Neuron (in vitro differentiated cells): ENCODE measurements around a stretch of chr10.

DNA sequence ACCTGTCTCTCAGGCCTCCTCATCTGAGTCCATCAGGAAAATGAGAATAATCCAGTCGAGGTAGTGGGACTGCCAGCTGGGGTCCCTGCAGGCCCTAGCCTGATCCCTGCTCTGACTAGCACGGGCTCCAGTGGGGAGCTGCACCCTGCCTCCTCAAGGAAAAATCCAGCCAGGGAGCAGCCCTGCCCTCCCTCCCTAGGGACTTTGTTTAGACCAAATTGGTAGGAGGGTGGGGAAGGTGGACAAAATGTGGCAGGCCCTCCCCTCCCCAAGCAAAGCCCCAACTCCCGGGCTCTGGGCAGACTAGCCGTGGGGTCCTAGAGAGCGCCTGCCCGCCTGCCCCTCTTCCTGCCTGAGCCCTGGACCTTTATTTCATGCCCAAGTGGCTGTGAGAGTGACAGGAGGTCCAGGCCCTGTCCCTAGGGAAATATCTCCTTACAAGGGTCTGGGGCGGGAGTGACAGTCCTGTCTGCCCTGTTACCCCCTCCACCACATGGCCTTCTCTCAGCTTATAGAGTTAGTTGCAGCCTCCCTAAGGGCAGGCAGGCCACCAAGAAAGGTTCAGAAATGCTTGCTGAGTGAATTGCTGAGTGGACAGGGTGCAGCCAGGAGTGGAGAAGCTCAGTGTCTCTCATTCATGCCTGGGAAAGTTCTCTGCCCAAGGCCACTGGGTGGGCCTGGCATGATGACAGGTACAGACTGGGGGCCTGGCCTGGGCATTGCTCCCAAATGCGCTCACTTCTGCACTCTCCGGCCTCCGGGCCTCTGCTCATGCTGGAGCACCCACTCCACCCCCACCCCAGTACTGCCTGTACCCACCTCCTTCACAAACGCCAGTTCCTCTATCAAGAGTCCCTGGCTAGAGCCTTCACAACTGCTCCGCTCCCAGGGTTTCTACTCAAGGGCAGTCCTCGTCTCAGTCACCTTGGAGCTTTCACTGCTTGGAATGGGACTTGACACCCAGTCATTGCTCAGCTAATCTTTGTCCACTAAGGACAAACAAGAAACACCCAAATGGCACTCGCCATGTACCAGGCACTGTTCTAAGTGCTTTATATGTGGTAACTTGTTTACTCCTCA, 25.2 kb downstream of the DNAJB12 start:
- PRO-cap, result no peak

GRCh38 chr10:72336092-72337090, 18.3 kb downstream of the DNAJB12 start:
- PRO-cap, result no peak

GRCh38 chr10:72344954-72345170, 9.9 kb downstream of the DNAJB12 start:
- PRO-cap, result no peak

DNA sequence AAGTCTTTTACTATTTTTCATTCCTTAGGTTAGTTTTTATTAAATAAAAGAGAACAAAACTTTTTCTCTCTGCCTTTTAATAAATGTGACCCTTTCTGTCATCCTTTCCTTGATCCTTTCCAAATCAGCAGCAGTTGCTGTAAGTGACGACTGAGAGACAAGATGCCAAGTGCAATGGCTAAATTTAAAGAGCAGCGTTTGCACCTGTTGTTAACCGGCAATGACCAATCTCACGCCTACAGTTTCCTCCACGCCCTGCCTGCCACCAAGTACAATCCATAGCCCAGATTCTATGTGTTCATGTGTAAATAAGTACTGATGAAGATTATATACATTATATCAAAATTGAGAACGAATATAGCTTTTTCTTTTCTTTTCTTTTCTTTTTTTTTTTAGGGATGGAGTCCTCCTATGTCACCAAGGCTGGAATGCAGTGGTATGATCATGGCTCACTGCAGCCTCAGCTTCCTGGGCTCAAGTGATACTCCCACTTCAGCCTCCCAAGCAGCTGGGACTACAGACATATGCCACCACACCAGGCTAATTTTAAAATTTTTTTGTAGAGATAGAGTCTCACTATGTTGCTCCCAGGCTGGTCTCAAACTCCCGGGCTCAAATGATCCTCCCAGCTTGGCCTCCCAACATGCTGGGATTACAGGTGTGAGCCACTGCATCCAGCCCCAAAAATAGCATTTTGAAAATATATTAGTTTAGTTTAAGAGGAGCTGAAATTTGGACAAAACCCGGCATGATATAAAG, 6.5 kb upstream of the MCU start:
- PRO-cap, result no peak

DNA sequence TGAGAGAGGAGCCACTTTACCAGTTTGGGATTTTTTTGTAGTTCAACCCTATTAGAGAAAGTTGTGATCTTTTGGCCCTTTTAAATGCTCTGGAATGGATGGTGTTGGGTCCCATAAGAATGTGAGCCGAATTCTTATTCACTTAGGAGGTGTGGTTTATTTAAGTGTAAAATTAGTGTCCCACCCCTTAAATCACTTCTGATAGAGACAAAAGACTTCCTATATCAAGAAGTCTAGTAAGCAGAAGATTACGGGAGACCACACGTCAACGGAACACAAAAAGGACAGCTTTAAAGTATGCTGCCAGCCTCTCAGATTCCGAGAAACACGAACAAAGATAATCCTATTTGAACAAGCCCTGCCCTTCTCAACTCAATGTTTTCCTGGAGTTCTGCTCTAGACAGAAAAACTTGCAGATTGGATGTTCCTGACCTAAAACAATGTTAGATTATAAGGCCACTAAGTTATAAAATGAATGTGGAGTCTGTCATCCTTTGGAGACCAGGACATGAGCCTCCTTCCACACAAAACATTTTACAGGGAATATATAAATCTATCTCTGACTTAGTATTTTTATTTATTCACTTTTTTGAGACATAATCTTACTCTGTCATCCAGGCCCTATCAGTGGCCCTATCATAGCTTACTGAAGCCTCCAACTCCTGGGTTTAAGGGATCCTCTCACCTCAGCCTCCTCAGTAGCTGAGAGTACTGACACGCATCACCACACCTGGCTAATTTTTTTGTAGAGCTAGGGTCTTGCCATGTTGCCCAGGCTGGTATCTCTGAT, 4.8 kb upstream of the MCU start:
- PRO-cap, result no peak

DNA sequence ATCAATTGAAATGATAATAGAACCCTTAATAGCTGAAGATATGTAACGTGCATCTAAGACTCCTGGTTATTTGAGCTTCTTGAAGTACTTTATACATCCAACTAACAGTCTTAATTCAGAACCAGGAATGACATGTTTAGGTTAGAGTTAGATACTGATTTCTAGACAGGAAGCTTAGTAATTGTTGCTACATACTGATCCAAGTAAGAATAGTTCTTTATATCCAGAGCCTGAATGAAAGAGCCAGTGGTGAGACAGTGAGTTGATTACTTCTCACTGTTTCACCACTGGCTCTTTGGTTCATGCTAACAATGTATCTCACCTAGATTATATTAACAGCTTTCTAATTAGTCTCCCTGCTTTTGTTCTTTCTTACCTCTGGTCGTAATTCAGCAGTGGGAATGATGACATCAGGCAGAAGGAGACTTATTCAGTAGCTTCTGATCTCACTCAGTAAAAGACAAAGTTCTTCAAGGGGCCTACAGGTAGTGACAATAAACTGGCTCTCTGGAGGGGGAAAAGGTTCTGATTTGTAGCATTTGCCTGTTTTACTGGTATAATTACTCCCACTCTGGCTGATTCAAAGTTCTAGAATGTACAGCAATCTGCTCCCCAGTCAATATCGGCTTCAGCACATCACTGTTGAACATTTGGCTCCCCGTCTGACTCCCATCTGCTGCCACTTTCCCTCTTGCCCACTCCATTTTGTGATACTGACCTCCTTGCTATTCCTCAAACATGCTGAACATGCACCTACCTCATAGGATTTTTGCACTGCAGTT, 29.0 kb downstream of the MCU start:
- PRO-cap, result bidirectional peak, plus-strand start at position 703 of the sequence, minus-strand start at position 644 of the sequence

DNA sequence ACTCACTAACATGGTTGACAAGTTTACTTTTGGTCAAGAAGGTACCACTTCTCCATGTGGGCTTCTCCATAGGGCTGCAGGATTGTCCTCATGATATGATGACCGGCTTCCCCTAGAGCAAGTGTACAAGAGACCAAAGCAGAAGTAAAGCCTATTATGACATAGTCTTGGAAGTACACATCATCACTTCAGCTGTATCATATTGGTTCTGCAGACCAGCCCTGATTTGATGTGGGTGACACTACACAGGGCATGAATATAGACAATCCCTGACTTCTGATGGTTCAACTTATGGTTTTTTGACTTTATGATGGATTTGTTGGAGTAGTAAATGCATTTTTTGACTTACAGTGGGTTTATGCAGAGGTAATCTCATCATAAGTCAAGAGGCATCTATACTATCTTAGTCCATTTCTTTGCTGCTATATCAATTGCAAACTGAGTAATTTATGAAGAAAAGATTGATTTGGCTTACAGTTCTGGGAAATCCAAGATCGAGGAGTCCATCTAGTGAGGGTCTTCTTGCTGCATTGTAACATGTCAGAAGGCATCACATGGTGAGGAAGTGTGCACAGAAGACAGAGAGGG, 45.6 kb upstream of the OIT3 start:
- PRO-cap, result no peak

DNA sequence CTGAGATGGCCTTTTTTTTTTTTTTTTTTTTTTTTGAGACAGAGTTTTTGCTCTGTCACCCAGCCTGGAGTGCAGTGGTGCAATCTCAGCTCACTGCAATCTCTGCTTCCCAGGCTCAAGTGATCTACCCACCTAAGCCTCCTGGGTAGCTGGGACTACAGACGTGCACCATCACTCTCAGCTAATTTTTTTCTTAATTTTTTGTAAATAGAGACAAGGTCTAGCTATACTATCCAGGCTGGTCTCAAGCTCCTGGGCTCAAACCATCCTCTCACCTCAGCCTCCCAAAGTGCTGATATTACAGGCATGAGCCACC, 56.9 kb downstream of the P4HA1 start:
- PRO-cap, result no peak

DNA sequence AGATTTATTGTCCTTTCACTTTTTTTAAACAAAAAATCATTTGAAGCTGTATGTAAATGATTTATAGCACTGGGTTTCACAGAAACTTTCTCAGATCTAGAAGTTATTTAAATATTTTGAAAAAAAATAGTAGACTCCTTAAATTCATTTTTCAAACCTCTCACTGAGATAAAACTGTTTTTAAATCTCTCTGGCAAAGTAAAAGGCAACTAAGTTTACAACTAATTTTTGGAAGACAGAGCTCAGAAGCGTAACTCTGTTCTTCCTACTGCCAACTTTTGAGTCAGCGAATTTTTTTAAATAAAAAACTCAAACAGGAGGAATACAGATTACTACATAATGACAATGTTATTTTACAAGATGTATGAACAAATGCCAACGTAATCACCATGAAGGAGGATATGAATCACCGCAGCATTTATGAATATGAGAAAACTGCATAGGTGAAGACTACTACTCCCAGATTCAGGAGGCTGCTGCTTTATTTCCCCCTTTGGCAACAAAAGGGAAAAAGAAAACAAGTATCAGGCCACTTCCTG, 52.4 kb downstream of the P4HA1 start:
- PRO-cap, result no peak

DNA sequence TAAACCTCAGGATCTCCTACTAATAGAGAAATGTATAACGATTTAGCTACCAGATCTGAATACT, 239 bp upstream of the PPP3CB start:
- PRO-cap, result no peak

- PRO-cap, result no peak
Observed at GRCh38 chr10:73575491-73576971, 15.1 kb downstream of the USP54 start.

DNA sequence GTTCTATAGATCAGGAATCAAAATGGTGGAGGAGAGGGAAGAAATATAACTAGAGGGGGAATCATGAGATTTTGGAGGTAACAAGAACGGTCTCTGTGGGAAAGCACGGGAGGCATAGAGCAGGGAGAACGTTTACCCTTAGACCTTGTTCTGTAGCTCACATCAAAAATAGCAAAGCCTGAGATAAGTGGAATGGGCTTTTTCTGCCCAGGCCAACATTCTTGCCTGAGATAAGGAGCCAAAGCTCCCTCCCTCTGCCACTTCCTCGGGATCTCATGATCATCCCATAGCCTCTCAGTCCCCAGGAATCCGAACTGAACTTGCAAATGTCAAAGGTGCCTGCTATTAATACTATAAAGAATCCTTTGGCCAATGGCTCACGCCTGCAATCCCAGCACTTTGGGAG, 4.4 kb downstream of the SYNPO2L start:
- PRO-cap, result no peak

- PRO-cap, result no peak
Observed at GRCh38 chr10:73769534-73769866, 2.6 kb upstream of the FUT11 start.

DNA sequence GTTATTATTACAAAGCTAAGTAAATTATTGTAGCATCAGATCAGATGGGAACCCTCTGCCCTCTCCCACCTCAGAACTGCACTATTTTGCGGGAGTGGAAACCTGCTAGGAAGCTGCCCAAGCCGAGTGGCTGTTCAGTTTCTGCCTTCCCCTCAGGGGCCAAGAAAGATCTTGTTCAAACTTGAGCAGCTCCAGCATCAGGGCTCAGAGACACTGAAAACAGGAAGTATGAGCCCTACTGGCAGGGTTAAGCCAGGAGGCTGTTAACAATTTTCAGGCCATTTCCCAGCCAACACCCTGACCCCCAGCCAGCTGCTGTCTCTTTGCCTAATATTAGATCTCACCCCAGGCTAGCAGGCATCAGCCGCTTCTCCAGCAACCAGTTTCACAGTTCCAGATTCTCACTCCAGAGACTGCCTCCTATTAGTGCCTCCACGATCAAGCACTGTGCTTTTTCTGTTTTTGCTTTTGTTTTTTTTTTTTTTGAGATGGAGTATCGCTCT, 9.2 kb downstream of the PLAU start:
- PRO-cap, result no peak

GRCh38 chr10:73937554-73938177, 26.7 kb downstream of the PLAU start:
- PRO-cap, result no peak

DNA sequence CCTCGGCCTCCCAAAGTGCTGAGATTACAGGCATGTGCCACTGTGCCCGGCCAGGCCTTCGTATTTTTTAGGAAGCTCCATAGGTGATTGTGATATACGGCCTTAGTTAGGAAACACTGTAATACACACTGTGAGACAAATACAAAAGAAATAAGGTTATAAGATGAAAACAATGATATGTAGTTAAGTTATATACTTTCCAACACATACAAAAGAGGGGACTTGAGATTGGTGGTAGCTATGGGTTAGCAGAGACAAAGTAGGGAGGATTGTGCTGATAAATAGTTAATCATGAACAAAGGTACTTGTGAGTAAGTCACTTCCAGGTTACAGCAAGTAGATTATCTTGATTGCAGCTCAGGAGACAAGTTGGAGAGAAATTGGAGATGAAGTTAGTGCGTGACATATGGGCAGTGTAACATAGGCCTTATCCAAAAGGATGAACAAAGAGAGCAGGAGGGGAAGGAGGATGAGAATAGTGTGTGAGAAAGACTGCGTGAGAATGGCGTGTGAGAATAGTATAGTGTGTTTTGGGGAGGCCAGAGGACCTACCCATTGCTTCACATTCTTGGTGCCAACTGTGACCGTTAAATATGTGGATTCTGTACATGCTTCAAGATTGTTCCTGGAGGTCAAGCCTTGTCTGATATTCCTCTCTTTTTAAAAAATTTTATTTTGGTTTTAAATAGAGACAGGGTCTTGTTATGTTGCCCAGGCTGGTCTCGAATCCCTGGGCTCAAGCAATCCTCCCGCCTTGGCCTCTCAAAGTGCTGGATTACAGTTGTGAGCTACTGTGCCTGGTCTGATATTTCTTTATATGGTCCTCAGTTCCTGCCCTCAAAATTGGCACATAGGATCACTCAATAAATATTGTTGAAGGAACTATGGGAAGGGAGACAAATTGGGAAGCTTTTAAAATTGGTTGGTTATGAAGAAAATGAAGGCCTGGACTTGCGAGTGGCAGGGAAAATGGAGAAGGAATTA, 3.0 kb downstream of the VCL start:
- PRO-cap, result no peak

- PRO-cap, result bidirectional peak, plus-strand start at chr10:74177436, minus-strand start at chr10:74177281
Observed at GRCh38 chr10:74177398-74177759, 26.4 kb downstream of the ADK start.

DNA sequence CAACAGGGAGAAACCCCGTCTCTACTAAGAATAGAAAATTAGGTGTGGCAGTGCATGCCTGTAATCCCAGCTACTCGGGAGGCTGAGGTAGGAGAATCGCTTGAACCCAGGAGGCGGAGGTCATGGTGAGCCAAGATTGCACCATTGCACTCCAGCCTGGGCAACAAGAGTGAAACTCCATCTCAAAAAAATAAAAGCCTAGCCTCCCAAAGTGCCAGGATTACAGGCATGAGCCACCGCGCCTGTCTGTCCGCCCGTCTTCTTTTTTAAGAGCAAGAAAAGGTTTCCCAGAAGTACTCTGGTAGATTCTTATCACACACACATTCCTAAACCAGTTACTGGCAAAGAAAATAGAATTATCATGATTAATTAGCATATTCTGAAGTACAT, 86.9 kb downstream of the ADK start:
- PRO-cap, result no peak

DNA sequence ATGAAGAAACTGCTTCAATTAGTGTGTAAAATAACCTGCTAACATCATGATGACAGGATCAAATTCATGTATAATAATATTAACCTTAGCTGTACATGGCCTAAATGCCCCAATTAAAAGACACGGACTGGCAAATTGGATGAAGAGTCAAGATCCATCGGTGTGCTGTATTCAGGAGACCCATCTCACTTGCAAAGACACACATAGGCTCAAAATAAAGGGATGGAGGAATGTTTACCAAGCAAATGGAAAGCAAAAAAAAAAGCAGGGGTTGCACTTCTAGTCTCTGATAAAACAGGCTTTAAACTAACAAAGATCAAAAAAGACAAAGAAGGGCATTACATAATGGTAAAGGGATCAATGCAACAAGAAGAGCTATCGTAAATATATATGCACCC, 198.5 kb downstream of the ADK start:
- PRO-cap, result no peak

DNA sequence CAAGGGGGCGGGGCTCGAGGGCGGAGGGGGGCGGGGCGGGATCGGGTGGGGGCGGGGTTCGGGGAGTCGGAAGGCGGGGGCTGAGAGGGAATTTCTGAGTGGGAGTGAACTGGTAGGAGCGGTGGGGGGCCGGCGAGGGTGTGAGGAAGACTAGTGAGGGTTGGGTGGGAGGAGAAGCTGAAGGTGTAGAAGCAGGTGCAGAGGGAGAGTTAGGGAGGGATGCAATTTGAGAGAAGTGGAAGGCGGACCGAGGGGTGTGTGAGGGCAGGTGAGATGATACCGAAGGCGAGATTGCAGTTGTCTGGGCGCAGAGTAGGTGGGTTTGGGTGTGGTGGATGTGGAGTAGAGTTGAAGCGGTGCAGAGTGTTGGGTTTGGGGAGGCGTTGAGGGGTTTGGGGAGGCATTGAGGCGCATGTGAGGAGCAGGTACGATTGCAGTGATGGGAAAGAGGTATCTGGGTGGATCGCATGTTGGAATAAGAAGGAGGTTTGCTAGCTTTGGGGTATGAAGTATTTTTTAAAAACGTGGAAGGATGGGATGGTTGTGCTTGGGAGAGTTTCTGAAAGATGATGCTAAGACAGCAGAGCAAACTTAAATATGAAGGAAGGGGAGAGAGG, 711 bp downstream of the KAT6B start:
- PRO-cap, result bidirectional peak, plus-strand start at position 57 of the sequence, minus-strand start outside the sequence